Omental fat pad (tissue), 4 donors: ENCODE results near the genes DMAC1 and MPDZ.

DNA sequence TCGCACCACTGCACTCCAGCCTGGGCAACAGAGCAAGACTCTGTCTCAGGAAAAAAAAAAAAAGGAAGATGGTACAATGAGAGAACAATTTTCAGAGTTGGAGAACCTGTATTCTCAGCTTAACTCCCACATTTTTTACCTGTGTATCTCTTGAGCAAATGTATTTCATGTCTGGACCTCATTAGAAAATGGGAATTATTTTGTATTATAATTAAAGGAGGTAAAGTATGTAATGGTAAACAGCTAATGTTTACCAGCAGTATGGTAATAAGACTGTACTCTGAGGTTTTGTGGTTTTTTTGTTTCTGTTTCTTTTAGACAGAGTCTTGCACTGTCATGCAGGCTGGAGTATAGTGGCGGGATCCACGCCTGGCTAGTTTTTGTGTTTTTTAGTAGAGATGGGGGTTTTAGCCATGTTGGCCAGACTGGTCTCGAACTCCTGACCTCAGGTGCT is 16.1 kb downstream of the UHRF2 start:
- PRO-cap = no peak
- RAMPAGE, long total RNA, 4 experiments = no peak in any of the 4 experiments

GRCh38 chr9:6496758-6497622 is 84.0 kb downstream of the UHRF2 start:
- PRO-cap = no peak
- RAMPAGE, long total RNA, 4 experiments = no peak in any of the 4 experiments

GRCh38 chr9:6827443-6828183 is 69.8 kb downstream of the KDM4C start:
- PRO-cap = no peak
- RAMPAGE, long total RNA, 4 experiments = no peak in any of the 4 experiments

GRCh38 chr9:7082158-7082528 is 324.4 kb downstream of the KDM4C start:
- PRO-cap = no peak
- RAMPAGE, long total RNA, 4 experiments = no peak in any of the 4 experiments

GRCh38 chr9:7739807-7740179 is 59.8 kb downstream of the DMAC1 start:
- PRO-cap = no peak
- RAMPAGE, long total RNA, 4 experiments = no peak in any of the 4 experiments

DNA sequence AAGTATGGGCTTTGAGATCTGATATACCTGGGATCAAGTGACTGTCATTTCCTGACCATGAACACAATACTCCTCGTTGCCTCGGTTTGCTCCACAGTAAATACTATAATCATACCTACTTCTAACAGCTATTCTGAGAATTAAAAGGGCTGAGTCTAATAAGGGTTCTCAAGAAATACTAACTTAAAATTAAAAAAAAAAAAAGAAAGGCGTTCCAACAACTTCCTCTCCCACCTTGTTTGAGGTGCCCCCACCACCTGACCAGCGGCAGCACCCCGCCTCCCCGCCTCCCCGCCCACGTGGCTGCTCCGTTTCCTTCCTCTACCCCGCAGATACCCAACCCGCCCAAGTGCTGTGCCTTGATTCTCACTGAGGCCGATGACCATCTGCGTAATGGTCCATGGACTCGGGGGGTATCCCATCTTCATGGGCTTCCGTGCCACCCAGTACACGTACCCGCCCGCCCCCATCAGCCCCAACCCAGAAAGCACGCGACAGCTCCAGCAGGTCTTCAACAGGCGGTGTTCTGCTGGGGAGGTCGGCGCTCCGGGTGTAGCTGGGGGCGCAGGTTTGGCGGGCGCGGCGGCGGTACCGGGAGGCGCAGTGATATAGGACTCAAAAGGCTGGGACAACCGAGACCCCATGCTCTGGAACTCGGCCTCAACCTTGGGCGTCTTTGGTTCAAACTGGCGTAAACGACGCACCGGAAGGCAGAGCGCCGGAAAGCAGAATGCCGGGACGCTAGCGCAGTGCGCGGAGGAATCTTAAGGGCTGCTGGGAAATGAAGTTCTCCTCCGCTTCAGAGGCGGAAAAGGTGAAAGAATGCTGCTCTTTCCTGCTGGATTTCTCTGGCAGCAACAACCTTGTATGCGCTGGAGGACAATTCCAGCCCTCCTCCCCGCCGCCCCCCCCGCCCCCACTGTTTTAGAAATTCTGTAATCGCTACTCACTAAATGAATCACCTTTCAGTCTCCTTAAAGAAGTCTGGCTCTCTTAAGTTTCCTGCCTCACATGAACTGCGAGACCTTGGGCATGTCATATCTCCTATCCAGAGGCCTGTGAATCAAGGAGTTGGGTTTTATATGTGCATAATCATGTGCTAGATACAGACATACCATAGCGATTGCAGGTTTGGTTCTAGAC is at the start of gene DMAC1:
Gene DMAC1, minus strand, starts transcription at position 688 of the 1,143 bp plus-strand sequence.
- PRO-cap = no peak
- RAMPAGE, long total RNA, 4 experiments = start-site peak on the minus strand in 4 of 4 experiments, centred at positions 675 to 686 of the sequence, 29 to 281 reads per replicate

- PRO-cap = no peak
- RAMPAGE, long total RNA, 4 experiments = no peak in any of the 4 experiments
Measured at GRCh38 chr9:11064813-11065421, 452.1 kb upstream of the PTPRD start.

- PRO-cap = no peak
- RAMPAGE, long total RNA, 4 experiments = no peak in any of the 4 experiments
Measured at GRCh38 chr9:12790274-12791353, 15.8 kb downstream of the LURAP1L start.

- PRO-cap = no peak
- RAMPAGE, long total RNA, 4 experiments = no peak in any of the 4 experiments
Measured at GRCh38 chr9:12972477-12972857, 197.6 kb downstream of the LURAP1L start.

GRCh38 chr9:13135333-13136145 is 144.0 kb downstream of the MPDZ start:
- PRO-cap = no peak
- RAMPAGE, long total RNA, 4 experiments = no peak in any of the 4 experiments

GRCh38 chr9:13278770-13280114 is at the start of gene MPDZ:
MPDZ (minus strand) TSS chr9:13279692.
- PRO-cap = no peak
- RAMPAGE, long total RNA, 4 experiments = no peak in any of the 4 experiments

DNA sequence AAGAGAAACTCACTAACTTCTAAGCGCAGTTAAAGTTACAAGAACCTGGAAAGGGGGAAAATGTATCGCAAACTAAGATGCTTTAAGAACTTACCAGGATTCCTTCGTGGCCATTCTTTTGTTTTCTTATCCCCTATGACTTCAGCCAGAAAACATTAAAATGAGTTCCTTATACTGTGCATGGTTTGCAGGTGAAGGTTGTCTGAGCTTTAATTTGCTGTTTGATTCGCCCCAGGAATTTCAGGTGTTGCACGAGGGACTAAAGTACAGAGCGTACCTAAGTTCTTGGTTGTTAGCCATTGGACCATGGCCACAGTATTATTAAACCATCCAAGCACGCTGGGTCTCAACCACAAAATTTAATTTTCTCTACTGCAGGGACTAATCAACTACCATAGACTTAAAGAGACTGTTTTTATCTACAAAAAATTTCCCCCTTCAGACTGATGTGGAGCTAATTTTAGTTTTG is 208.4 kb upstream of the MPDZ start:
- PRO-cap = no peak
- RAMPAGE, long total RNA, 4 experiments = no peak in any of the 4 experiments

- PRO-cap = no peak
- RAMPAGE, long total RNA, 4 experiments = no peak in any of the 4 experiments
Measured at GRCh38 chr9:14218987-14219541, 94.9 kb downstream of the NFIB start.

GRCh38 chr9:14221526-14222061 is 92.3 kb downstream of the NFIB start:
- PRO-cap = no peak
- RAMPAGE, long total RNA, 4 experiments = no peak in any of the 4 experiments

DNA sequence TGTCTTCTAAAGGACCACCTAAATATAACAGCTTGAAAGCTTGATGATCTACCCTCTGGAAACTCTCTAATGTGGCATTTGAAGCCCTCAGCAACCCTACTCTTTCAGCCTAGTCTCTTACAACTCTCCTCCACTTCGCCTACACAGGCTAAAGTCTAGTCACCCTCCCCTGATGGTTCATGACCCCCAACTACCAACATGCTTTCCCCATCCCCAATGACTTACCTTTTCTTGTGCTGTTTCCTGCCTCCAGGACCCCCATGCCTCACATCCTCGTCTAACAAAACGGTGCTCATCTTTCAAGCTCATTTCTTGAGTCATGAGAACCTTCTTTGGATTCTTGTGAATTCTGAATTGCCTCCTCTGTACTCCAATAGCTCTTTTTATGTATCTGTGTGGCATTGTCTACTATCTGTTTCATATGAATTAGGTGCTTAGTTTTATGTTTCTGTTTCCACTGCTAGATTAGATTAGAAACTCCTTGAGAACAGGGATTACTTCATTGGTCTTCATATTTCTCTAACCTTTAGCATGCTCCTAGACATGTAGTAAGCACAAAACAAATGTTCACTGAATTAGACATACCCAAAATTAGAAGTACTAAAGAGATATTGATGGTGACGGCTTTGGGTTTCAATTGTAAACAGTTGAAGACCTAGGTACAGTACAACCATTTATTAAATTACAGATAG is 45.5 kb downstream of the NFIB start:
- PRO-cap = no peak
- RAMPAGE, long total RNA, 4 experiments = no peak in any of the 4 experiments

- PRO-cap = no peak
- RAMPAGE, long total RNA, 4 experiments = no peak in any of the 4 experiments
Measured at GRCh38 chr9:14299999-14300784, 13.7 kb downstream of the NFIB start.

- PRO-cap = no peak
- RAMPAGE, long total RNA, 4 experiments = no peak in any of the 4 experiments
Measured at GRCh38 chr9:14353201-14353886, 39.4 kb upstream of the NFIB start.

- PRO-cap = no peak
- RAMPAGE, long total RNA, 4 experiments = no peak in any of the 4 experiments
Measured at GRCh38 chr9:14533971-14534282, 159.3 kb downstream of the ZDHHC21 start.

- PRO-cap = no peak
- RAMPAGE, long total RNA, 4 experiments = no peak in any of the 4 experiments
Measured at GRCh38 chr9:14547341-14547706, 145.9 kb downstream of the ZDHHC21 start.

DNA sequence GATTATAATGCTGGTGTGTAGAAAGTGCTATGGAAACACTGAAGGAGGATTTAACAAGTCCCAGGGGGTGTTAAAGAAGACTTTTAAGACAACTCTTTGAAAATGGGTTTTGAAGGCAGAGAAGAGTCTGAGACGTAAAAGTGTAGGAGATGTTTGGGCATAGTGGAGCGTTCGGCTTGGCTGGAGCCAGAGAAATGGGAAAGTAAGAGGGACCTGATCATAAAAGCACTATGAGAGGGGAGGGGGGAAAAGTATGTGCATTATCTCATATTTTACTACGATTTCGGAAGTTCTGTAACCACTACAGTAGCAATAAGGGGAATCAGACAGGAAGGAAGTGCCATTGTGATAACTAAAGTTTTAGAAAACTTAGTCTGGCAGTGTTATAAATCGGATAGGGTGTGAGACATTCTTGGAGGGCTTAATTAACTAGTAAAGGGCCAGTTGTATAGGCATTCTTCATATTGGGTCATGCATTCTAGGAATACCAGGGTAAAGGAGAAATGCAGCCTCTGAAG is 83.7 kb upstream of the FREM1 start:
- PRO-cap = no peak
- RAMPAGE, long total RNA, 4 experiments = no peak in any of the 4 experiments